Renal cortical epithelial cell (primary cell): Measurements from ENCODE around the gene LRRC3B.

DNA sequence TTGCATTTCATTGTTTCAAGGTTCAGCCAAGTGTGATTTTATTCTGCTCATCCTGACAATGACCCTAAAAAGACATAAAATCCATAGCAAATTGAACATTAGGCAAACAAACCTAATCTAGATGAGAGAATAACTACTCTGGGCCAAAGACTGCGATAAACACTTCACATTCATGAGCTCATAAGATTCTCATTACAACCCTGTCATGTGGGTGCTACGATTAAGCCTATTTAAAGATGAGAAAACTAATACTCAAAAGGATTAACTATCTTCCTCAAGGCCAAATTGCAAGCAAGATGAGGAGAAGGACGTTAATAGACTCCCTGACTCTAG, 200.3 kb upstream of the UBE2E2 start:
- RRBS = no CpG with 5 or more reads among the region's 3 CpGs

GRCh38 chr3:23659256-23659619, 146.5 kb upstream of the UBE2E1 start:
- RRBS = no CpG with 5 or more reads among the region's 8 CpGs

GRCh38 chr3:23859100-23859557, 53.4 kb downstream of the UBE2E1 start:
- RRBS = no CpG with 5 or more reads among the region's 1 CpG

- RRBS = no CpG with 5 or more reads among the region's 5 CpGs
Measured at GRCh38 chr3:23865770-23866507, 50.9 kb downstream of the NKIRAS1 start.

DNA sequence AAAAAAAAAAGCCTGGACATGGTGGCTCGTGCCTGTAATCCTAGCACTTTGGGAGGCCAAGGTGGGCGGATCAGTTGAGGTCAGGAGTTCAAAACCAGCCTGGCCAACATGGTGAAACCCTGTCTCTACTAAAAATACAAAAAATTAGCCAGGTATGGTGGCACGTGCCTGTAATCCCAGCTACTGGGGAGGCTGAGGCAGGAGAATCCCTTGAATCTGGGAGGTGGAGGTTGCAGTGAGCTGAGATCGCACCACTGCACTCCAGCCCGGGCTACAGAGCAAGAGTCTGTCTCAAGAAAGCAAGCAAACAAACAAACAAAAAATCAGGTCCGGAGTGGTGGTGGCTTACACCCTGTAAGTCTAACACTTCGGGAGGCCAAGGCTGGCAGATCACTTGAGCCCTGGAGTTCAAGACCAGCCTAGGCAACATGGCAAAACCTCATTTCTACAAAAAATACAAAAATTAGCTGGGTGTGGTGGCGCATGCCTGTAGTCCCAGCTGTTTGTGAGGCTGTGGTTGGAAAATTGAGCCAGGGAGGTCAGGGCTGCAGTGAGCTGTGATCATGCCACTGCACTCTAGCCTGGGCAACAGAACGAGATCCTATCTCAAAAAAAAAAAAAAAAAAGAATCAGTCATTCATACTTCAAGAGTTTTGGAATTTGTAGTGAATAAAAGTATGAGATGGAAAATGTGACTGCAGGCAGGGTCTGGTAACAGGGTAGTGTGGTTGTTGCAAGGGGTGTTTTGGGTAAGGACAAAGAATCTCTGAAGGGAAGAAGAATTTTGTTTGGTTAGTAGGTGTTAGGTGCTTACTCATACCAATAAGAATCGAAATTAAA, 13.8 kb downstream of the NR1D2 start:
- RRBS = no CpG with 5 or more reads among the region's 10 CpGs

DNA sequence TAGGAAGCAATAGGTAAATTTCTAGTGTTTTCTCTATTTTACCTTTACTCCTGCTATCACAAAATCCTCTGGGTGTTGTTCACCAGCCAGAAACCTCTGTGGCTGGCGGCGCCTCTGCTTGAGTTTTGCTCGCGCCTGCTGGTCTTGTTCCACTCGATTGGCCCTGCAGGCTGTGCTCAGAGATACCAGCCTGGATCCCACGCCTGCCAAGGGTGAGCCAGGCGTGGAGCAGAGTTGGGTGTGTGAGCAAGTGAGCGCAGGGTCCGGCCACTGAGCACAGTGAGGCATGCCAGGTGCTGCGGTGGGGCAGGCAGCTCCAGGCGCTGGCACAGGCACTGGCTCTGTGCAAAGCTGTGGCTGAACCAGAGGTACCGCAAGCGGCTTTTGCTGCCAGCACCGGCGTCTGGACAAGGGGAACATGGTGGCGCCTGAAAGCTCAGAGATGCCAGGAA, 73.6 kb downstream of the NR1D2 start:
- RRBS = 89% methylated on average over 3 of the region's 16 CpGs

GRCh38 chr3:24333953-24334614, 160.6 kb downstream of the THRB start:
- RRBS = no CpG with 5 or more reads among the region's 6 CpGs

DNA sequence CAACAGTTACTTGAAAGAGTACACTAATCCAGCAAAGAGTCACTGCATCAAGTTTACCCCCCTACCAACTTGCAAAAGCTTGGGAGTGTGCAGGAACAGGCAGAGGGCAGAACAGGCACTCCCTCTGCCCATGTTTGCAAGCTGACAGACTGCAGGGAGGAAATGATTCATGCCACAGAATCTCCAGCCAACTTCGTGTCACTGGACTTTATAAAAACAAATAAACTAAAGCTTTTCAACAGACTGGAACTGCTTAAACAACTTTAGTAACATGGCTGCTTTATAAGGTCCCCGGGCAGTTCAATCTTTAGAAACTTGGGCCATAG, 129.5 kb downstream of the THRB start:
- RRBS = no CpG with 5 or more reads among the region's 2 CpGs

- RRBS = no CpG with 5 or more reads among the region's 2 CpGs
Measured at GRCh38 chr3:24820019-24820344, 325.3 kb upstream of the THRB start.

GRCh38 chr3:25426173-25426754, 1.8 kb upstream of the RARB start:
- RRBS = no CpG with 5 or more reads among the region's 3 CpGs

GRCh38 chr3:26106076-26106593, 316.2 kb downstream of the OXSM start:
- RRBS = no CpG with 5 or more reads among the region's 2 CpGs

GRCh38 chr3:26622526-26623449, at the start of gene LRRC3B:
LRRC3B (plus strand) TSS chr3:26622772.
- RRBS = under 1% methylated on average over 9 of the region's 77 CpGs

DNA sequence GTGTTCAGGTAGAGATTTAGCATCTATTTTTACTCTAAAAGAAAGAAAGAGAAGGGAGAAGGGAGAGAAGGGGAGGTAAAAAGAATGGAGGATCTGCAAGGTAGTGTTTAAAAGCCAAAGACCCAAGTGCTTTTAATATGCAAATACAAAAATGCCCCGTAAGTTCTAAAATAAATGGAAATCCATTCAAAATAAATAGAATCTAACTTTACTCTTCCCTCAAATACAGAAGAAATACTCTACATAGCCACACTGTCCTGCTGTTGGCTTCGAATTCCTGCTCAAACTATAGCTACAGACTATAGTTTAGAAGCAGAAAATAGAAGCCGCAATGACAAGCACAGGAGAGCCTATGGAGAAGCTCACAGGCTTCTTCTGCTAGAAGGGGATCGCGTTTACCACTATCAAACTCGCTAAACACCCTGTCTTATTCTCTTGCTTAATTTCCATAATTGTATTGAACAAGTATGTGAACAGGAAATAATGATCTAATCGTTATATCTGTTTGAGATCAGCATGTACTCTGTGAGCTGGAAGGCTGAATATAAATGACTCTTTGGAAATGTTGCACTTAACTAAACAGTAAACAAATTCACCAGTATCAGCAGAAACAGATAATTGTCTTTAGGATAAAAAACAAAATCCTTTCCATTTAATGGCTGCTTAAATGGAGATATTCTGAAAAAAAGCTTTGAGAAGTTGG, 15.2 kb downstream of the NEK10 start:
- RRBS = no CpG with 5 or more reads among the region's 7 CpGs

DNA sequence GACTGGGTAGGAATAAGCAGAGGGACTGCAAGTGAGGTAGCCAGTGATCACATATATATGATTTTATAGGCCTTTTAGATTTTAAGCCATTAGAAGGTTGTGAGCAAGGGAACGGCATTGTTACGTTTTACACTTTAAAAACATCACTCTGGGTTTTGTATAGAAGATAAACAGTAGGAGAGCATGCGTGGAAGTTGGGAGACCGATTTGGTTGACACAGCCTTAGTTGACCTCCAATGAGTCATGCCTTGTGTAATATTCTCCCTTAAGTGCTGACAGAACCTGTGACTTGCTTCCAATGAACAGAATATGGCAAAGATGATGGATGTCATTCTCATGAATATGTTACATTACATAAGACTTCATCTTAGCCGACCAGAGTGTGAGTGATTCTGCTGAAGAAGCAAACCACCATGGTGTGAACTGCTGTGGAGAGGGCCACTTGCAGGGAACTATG, 37.2 kb upstream of the SLC4A7 start:
- RRBS = no CpG with 5 or more reads among the region's 5 CpGs

DNA sequence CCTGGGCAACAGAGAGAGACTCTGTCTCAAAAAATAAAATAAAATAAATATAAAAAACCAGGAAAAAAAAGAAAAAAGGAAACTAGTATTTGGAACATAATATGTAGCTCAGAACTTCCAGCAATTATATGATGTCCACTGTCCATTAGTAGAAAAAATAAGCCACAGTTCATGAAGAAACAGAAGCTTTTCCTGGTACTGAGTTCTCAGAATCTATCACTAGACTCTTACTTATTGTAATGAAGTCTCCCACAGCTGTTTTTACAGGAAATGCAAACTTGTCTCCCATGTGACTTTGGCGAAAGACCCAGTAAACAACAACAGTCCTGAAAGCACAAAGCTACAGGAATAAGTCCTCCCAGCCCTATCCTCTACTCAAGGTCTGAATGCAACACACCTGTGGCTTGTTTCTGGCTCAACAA, 55.9 kb downstream of the EOMES start:
- RRBS = no CpG with 5 or more reads among the region's 1 CpG

DNA sequence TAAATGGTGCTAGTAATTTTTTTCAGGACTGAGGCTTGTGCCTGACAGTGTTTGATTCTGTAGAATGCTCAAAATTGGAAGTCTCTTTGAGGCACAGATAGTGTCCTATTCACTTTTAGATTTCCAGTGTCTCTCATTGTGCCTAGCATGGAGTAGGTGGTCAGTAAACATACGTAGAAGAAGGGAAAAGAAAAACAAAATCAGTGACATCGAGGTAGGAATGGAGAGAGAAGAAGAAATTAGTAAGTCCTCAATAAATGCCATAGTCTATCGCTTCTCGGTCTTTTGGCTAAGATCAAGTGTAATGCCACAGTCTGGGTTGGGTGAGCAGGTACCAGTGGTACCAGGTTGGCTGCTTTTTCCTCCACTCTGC, 120.9 kb upstream of the EOMES start:
- RRBS = no CpG with 5 or more reads among the region's 4 CpGs

GRCh38 chr3:27881353-27881946, 159.3 kb upstream of the EOMES start:
- RRBS = no CpG with 5 or more reads among the region's 5 CpGs

DNA sequence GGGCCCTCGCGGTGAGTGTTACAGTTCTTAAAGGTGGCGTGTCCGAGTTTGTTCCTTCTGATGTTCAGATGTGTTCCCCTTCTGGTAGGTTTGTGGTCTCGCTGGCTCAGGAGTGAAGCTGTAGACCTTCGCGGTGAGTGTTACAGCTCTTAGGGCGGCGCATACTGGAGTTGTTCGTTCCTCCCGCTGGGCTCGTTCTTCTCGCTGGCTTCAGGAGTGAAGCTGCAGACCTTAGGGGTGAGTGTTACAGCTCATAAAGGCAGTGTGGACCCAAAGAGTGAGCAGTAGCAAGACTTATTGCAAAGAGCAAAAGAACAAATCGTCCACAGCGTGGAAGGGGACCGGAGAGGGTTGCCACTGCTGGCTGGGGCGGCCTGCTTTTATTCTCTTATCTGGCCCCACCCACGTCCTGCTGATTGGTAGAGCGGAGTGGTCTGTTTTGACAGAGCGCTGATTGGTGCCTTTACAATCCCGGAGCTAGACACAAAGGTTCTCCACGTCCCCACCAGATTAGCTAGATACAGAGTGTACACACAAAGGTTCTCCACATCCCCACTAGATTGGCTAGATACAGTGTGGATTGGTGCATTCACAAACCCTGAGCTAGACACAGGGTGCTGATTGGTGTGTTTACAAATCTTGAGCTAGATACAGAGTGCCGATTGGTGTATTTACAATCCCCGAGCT, 41.8 kb upstream of the CMC1 start:
- RRBS = 80% methylated on average over 2 of the region's 24 CpGs

- RRBS = no CpG with 5 or more reads among the region's 3 CpGs
Measured at GRCh38 chr3:28243459-28244094, 2.2 kb downstream of the CMC1 start.